H4 (cell line): ENCODE data around the genes RNF222, GSG1L2 and GAS7.

- RAMPAGE, long total RNA, result no peak
Observed at GRCh38 chr17:8221706-8222793, 11.7 kb upstream of the AURKB start.

- RAMPAGE, long total RNA, result no peak
Observed at GRCh38 chr17:8359694-8360195, 16.8 kb downstream of the KRBA2 start.

DNA sequence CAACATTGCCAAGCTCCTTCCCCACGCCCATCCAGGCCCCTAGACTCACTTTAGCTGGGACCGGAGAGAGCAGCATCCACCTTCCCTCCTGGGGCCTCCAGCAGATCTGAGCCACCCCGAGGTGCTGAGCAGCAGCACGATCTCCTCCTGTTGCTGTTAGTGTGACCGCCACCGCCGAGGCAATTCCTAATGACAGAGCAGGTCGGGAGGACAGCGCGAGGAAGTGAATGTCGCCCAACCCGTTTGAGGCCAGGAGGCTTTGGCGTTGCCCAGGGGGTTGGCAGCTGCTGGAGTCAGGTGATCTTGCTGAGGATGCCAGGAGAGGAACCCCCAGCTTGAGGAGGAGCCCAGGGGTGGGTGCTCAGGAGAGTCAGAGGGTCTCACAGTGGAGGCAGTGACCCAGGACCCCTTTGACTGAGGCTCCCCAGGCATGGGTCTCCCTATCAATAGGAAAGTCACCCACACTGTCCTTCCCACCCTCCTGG is at the start of gene RNF222:
Gene RNF222 (minus strand): TSS at position 194 of the 485 bp plus-strand sequence.
- RAMPAGE, long total RNA, result no peak

- RAMPAGE, long total RNA, result no peak
Observed at GRCh38 chr17:8629047-8630293, 1.1 kb downstream of the MYH10 start.

DNA sequence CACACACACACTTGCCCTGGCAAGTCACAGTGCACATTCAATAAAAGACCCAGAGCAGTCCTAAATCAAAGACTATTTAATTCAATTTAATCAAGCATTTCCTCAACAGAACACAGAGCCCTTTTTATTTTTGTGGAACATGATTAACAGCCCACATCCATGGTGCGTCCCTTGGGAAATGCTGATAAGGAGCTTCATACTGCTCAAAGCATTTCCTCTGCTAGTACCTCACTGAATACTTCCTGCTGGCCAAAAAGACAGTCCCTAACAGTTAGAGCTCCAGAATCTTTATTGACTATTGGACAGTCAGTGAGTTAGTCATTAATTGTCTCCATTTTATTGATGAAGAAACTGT is 43.1 kb upstream of the MYH10 start:
- RAMPAGE, long total RNA, result no peak

GRCh38 chr17:9057329-9057798 is 36.1 kb downstream of the NTN1 start:
- RAMPAGE, long total RNA, result no peak

- RAMPAGE, long total RNA, result no peak
Observed at GRCh38 chr17:9240619-9241591, 219.6 kb downstream of the NTN1 start.

DNA sequence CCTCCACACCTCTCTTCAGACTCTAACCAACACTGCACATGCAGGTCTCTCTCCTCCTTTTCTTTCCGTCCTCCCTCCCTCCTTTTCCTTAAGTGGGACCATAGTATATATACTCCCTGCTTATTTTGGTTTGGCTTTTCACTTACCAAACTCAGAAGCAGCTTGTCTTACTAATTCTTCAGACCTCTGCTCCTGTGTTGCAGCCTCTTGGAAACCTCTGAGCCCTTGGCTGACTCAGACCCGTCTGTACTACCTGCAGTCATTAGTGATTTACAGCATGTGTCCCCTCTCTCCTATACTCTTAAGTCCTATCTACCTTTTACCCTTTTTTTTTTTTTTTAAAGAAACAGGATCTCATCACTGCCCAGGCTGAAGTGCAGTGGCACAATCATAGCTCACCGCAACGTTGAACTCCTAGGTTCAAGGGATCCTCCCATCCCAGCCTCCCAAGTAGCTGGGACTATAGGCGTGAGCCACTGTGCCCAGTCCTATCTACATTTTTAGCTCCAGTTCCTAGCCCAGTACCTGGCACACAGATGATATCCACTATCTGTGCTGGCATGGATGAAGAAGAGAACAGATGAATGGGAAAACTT is 206.9 kb downstream of the STX8 start:
- RAMPAGE, long total RNA, result no peak

- RAMPAGE, long total RNA, result no peak
Observed at GRCh38 chr17:9645833-9646272, 536 bp downstream of the USP43 start.

- RAMPAGE, long total RNA, result no peak
Observed at GRCh38 chr17:9821951-9822497, at the start of gene GSG1L2. Gene GSG1L2, minus strand, starts transcription at chr17:9822079.

- RAMPAGE, long total RNA, result no peak
Observed at GRCh38 chr17:9836135-9836629, 10.5 kb downstream of the GLP2R start.

DNA sequence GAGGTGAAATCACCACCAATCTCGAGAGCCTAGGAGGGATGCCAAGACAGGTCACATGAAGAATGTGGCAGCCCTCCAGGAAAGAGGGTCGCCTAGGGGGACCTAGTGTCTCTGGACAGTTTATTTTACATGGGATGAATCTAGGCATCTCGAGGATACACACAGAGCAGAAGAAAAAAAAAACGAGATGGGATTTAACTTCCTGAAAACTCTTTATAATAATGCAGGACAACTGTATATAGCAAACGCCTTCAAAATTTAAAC is 5.3 kb upstream of the RCVRN start:
- RAMPAGE, long total RNA, result no peak

- RAMPAGE, long total RNA, result no peak
Observed at GRCh38 chr17:10059523-10060470, 138.6 kb downstream of the GAS7 start.

DNA sequence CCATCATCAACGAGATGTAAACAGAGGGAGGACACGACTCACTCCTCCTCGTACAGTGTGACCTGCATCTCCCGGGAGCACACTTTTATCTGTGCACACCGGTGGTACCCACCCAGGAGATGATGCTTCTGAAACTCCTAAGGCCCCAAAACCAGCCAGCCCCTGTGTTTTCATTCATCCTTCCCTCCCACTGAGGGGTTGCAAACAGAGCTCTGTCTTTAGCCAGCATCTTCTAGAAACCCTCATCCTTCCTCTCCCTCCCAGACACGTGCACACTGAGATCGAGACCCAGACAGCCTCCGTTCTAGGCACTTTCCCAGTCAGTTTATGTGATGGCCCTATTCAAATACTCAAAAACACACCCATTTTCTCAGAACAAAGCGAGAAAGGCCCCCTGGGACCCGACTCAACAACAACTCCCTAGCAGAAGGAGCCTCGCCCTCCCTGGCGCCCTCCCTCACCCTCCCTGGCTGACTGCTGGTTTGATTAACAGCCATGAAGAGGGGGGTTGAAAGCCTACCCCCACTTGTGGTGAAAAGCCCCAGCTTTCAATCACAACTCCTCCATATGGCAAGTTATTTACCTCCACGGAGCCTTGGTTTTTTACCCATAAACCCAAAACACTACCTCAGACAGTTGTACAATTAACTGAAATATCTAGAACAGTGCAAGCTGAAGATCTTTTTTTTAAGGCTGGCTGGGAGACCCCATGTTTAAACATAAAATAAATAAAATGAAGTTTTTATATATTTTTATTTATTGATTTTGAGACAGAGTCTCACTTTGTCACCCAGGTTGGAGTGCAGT is 76.1 kb downstream of the GAS7 start:
- RAMPAGE, long total RNA, result no peak

DNA sequence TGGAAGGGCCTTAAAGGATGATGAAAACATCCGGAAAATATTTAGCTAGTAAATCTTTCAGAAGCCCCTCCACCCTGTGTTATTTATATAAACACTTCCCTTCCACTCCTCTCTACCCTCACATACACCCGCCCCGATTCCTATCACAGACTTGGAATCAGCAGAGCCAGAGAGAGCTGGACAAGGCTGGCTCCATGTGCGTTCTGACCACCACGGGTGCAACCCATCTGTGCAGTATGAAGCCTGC is 72.7 kb downstream of the GAS7 start:
- RAMPAGE, long total RNA, result no peak

DNA sequence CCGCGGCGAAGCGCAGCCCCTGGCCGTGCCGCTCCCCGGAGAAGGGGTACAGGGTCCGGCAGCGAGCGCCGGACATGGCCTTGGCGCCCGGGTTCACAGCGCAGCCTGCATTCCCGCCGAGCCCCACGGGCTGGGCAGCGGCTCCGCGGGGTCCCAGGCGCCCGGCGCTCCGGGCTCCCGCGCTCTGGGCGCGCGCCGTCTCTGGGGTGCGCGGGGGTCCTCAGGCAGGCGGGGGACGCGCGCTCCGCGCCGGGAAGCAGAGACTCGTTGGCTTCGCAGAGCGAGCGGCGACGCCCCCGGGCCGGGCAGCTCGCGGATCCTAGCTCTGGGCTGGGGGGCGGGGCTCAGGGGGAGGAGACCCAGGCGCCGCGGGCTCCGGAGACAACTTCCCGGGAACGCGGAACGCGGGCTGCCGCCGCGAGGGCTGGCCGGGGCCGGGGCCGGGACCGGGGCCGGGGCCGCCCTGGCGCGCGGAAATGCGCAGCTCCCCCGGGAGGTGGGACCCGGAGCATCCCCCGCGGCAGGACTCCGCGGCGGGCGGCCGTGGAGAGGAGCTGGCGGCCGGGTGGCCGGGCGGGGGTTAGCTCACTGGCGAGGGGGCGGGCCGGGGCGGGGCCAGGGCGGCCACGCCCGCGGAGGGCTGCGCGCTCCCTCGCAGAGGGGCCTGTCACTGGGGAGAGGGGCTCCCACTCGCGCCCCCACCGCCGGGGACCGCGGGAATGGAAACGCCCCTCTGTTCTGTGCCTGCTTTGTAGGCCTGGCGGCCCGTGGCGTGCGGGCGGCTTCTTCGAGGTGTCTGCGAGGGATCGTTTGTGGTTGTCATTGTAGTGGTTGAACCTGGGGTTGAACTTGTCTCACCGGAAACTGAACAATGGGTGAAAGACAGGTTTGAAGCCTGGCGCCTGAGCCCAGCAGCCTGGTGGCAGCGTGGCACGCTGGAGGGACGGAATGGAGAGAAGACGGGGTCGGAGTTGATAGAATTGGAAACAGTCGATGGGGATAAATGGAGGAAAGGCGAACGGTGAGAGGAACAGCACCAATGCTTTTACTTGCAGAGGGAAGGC is at the start of gene GAS7:
Gene GAS7 (minus strand): TSS at position 292 of the 1,064 bp plus-strand sequence.
- RAMPAGE, long total RNA, result no peak

DNA sequence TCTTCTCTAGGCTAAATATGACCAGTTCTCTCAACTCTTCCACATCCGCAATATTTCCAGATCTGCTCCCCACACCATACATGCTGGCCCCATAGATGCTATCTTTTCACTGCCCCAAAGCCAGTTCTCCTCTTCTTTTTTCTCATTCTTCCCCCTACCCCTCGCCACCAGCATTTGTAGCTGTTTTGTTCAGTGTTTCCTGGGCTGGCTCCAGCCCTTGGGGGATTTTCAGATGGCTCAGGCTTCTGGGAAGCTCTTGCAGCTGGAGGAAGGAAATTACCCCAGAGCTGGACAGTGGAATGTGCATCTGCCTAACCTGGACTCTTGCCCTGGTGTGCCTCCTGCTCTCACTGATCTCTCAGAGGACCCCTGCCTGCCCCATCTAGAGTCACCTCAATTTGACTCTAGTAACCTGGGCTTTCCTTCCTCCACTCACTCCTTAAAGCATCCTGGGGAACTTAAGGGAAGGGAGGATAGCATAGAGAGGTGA is 82.8 kb downstream of the MYH13 start:
- RAMPAGE, long total RNA, result no peak

GRCh38 chr17:10754870-10755791 is 25.3 kb upstream of the TMEM220 start:
- RAMPAGE, long total RNA, result no peak

GRCh38 chr17:10843732-10844165 is 5.9 kb upstream of the PIRT start:
- RAMPAGE, long total RNA, result no peak

DNA sequence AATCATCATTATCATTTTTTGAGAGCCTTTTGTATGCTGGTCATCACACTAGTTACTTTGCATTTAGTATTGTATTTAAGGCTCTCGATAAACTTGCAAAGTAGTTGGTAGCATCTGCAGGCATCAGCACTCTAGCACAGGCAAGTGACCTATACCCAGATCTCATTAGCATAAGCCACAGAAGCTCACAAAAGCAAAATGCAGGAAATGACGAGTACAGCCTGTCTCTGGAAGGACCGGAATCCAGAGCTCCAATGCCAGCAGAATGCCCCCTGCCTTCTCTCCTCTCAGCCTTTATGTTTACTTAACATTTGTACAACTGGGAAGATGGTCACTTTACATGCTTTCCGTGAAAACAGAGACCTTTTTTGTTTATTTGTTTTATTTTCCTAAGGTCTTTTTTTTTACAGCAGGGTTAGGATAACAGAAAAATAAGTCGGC is 45.5 kb upstream of the MYOCD start:
- RAMPAGE, long total RNA, result no peak